ENCODE measurements around a stretch of chr18.

- RAMPAGE, long total RNA: no peak
- RRBS: no CpG with 5 or more reads among the region's 22 CpGs
PRO-cap:
- standard: no peak
- CoPRO, capped RNA only, 2 experiments: no peak in any of the 2 experiments
- CoPRO, capped and uncapped RNA, 2 experiments: no peak in any of the 2 experiments
- CoPRO, uncapped RNA only, 2 experiments: no peak in any of the 2 experiments
CAGE:
- cytosol, long polyA plus RNA: no peak
- long polyA plus RNA: no peak
- nucleolus, long total RNA: no peak
- nucleus, long polyA plus RNA: no peak
Observed at GRCh38 chr18:7116129-7116767, 1.3 kb downstream of the LAMA1 start.

DNA sequence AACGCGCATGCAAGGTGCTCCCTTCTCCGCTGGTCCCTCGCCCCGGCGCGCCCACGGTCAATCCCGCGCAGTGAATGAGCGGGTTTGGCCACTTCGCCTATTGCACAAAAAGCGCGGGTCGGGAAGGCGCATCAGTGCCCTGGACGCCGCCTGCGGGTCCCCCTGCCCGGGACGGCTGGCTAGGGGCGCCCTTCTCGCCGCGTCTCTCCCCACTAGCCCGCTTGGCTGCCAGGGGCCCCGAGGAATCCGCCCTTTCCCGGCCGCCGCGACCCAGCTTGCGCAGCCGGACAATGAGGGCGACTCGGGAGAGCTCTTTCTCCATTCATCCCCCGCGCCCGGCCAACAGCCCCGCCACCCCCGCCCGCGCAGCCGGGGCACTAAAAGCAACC, 689 bp downstream of the LAMA1 start:
- RAMPAGE, long total RNA: no peak
- RRBS: 47% methylated on average over 15 of the region's 44 CpGs
PRO-cap:
- standard: no peak
- CoPRO, capped RNA only, 2 experiments: no peak in any of the 2 experiments
- CoPRO, capped and uncapped RNA, 2 experiments: no peak in any of the 2 experiments
- CoPRO, uncapped RNA only, 2 experiments: no peak in any of the 2 experiments
CAGE:
- cytosol, long polyA plus RNA: no peak
- long polyA plus RNA: no peak
- nucleolus, long total RNA: no peak
- nucleus, long polyA plus RNA: no peak

GRCh38 chr18:7607417-7607991, 40.4 kb downstream of the PTPRM start:
- RAMPAGE, long total RNA: no peak
- RRBS: no CpG with 5 or more reads among the region's 10 CpGs
PRO-cap:
- standard: no peak
- CoPRO, capped RNA only, 2 experiments: no peak in any of the 2 experiments
- CoPRO, capped and uncapped RNA, 2 experiments: no peak in any of the 2 experiments
- CoPRO, uncapped RNA only, 2 experiments: no peak in any of the 2 experiments
CAGE:
- cytosol, long polyA plus RNA: no peak
- long polyA plus RNA: no peak
- nucleolus, long total RNA: no peak
- nucleus, long polyA plus RNA: no peak

DNA sequence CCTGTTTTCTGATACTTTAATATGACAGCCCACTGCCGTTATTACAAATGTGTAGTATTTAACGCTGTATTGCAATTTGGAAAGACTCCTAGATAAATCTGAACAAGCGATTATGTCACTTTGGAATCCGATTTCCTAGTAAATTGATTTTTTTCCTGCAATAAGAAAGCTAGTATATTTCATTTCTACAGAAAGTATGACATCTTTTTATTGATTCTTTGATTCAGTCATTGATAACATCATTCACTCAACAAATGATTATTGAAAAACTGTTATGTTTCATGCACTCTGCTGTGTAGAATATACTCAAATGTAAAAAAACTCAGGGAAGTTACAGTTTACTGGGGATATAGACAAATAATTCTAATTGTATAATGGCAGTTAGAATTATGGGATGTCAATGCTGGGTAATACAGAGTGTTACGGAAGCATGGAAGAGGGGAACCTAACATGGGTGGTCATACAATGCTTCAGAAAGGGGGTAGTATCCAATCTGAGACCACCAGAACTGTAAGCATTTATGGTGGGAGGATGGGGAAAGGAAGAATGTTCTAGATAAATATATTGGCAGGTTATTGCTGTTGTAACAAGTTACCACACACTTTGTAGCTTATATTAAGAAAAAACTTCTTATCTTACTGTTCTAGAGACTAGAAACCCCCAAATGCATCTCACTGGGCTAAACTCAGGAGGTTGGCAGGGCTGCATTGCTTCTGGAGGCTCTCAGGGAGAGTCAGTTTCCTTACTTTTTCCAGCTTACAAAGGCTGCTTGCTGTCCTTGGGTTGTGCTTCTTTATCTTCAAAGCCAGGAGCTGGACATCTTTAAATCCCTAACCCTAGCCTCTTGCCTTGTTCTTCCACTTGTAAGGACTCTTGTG, 235.7 kb downstream of the PTPRM start:
- RAMPAGE, long total RNA: no peak
- RRBS: no CpG with 5 or more reads among the region's 5 CpGs
PRO-cap:
- standard: no peak
- CoPRO, capped RNA only, 2 experiments: no peak in any of the 2 experiments
- CoPRO, capped and uncapped RNA, 2 experiments: no peak in any of the 2 experiments
- CoPRO, uncapped RNA only, 2 experiments: no peak in any of the 2 experiments
CAGE:
- cytosol, long polyA plus RNA: no peak
- long polyA plus RNA: no peak
- nucleolus, long total RNA: no peak
- nucleus, long polyA plus RNA: no peak

GRCh38 chr18:7878714-7879427, 311.8 kb downstream of the PTPRM start:
- RAMPAGE, long total RNA: no peak
- RRBS: no CpG with 5 or more reads among the region's 5 CpGs
PRO-cap:
- standard: no peak
- CoPRO, capped RNA only, 2 experiments: no peak in any of the 2 experiments
- CoPRO, capped and uncapped RNA, 2 experiments: no peak in any of the 2 experiments
- CoPRO, uncapped RNA only, 2 experiments: no peak in any of the 2 experiments
CAGE:
- cytosol, long polyA plus RNA: no peak
- long polyA plus RNA: no peak
- nucleolus, long total RNA: no peak
- nucleus, long polyA plus RNA: no peak

- RAMPAGE, long total RNA: no peak
- RRBS: no CpG with 5 or more reads among the region's 4 CpGs
PRO-cap:
- standard: no peak
- CoPRO, capped RNA only, 2 experiments: no peak in any of the 2 experiments
- CoPRO, capped and uncapped RNA, 2 experiments: no peak in any of the 2 experiments
- CoPRO, uncapped RNA only, 2 experiments: no peak in any of the 2 experiments
CAGE:
- cytosol, long polyA plus RNA: no peak
- long polyA plus RNA: no peak
- nucleolus, long total RNA: no peak
- nucleus, long polyA plus RNA: no peak
Observed at GRCh38 chr18:7902176-7902759, 335.2 kb downstream of the PTPRM start.

DNA sequence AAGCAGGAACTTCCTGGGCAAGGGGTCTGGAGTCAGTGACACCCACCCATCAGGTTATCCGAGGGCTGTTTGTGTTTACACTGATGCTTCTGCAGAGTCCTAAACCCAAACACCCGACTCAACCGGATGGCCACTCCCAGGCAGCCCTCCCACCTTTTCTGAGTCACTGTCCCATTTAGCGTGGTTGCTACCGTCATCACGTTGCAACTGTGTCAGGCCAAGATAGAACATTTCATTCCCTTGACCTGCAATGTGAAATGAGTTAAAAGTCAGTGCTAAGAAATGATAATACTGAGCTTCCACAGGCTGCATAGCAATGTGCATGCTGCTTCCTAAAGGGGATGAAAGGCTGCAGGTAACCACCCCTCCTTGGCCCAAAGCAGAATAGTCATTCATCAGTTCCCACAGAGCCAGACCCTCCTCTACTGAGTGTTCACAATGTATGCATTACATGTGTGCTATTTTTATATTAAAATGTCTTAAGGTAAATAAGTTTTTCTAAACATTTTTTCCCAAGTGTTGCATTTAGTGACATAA, 468.0 kb upstream of the RAB12 start:
- RAMPAGE, long total RNA: no peak
- RRBS: no CpG with 5 or more reads among the region's 6 CpGs
PRO-cap:
- standard: no peak
- CoPRO, capped RNA only, 2 experiments: no peak in any of the 2 experiments
- CoPRO, capped and uncapped RNA, 2 experiments: no peak in any of the 2 experiments
- CoPRO, uncapped RNA only, 2 experiments: no peak in any of the 2 experiments
CAGE:
- cytosol, long polyA plus RNA: no peak
- long polyA plus RNA: no peak
- nucleolus, long total RNA: no peak
- nucleus, long polyA plus RNA: no peak

GRCh38 chr18:8143606-8143963, 465.7 kb upstream of the RAB12 start:
- RAMPAGE, long total RNA: no peak
- RRBS: no CpG with 5 or more reads among the region's 5 CpGs
PRO-cap:
- standard: no peak
- CoPRO, capped RNA only, 2 experiments: no peak in any of the 2 experiments
- CoPRO, capped and uncapped RNA, 2 experiments: no peak in any of the 2 experiments
- CoPRO, uncapped RNA only, 2 experiments: no peak in any of the 2 experiments
CAGE:
- cytosol, long polyA plus RNA: no peak
- long polyA plus RNA: no peak
- nucleolus, long total RNA: no peak
- nucleus, long polyA plus RNA: no peak

GRCh38 chr18:8370620-8371183, 238.5 kb upstream of the RAB12 start:
- RAMPAGE, long total RNA: no peak
- RRBS: no CpG with 5 or more reads among the region's 1 CpG
PRO-cap:
- standard: no peak
- CoPRO, capped RNA only, 2 experiments: no peak in any of the 2 experiments
- CoPRO, capped and uncapped RNA, 2 experiments: no peak in any of the 2 experiments
- CoPRO, uncapped RNA only, 2 experiments: no peak in any of the 2 experiments
CAGE:
- cytosol, long polyA plus RNA: no peak
- long polyA plus RNA: no peak
- nucleolus, long total RNA: no peak
- nucleus, long polyA plus RNA: no peak

- RAMPAGE, long total RNA: no peak
- RRBS: no CpG with 5 or more reads among the region's 13 CpGs
PRO-cap:
- standard: no peak
- CoPRO, capped RNA only, 2 experiments: no peak in any of the 2 experiments
- CoPRO, capped and uncapped RNA, 2 experiments: no peak in any of the 2 experiments
- CoPRO, uncapped RNA only, 2 experiments: peak in 1 of 2 experiments; most common plus-strand start chr18:8610678 (in 1)
CAGE:
- cytosol, long polyA plus RNA: no peak
- long polyA plus RNA: no peak
- nucleolus, long total RNA: no peak
- nucleus, long polyA plus RNA: no peak
Observed at GRCh38 chr18:8610395-8610878, 1.2 kb downstream of the RAB12 start.

DNA sequence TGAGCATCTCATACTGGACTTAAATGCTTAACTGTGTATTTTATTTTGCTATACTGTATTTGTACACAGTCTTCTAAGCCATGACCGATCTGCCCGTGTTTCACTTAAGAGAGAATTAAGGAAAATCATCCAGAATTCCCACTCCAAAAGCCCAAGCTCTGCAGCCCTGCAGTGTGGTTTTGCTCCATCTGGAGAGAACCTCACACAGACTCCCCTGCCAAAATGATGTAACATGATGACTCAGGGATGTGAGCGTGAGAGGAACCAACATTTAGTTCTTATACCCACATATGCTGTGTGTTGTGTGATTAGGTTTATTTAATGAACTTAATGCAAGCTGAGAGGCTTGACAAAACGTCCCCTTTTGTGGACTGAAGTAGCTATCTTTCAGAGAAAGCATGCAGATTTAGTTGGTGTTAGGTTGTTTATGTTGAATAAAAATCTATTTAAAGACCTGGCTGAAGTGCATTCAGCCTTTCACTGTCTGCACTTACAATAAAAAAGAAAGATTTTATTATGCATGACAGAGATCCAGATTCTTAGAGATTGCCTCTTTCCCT, 6.2 kb downstream of the RAB12 start:
- RAMPAGE, long total RNA: no peak
- RRBS: no CpG with 5 or more reads among the region's 4 CpGs
PRO-cap:
- standard: no peak
- CoPRO, capped RNA only, 2 experiments: no peak in any of the 2 experiments
- CoPRO, capped and uncapped RNA, 2 experiments: no peak in any of the 2 experiments
- CoPRO, uncapped RNA only, 2 experiments: peak in 1 of 2 experiments; most common plus-strand start position 58 of the sequence (in 1); most common minus-strand start position 255 of the sequence (in 1)
CAGE:
- cytosol, long polyA plus RNA: no peak
- long polyA plus RNA: no peak
- nucleolus, long total RNA: no peak
- nucleus, long polyA plus RNA: no peak

DNA sequence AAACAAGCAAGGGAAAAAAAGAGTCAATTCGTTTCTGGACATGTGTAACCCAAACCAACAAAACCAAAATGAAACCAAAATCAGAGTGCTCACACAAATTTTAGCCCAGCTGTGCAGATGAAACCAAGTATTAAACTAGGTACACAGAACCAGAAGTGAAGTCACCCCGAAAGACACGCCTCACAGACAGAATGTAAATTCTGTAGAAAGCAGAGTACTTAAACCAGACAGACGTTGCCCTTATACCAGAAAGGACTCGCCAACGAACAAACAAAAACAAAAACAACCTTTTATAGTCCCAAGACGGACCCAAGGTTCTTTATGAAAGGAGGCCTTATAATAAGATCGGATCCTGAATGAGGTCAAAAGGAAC, 31.9 kb upstream of the MTCL1 start:
- RAMPAGE, long total RNA: no peak
- RRBS: no CpG with 5 or more reads among the region's 8 CpGs
PRO-cap:
- standard: no peak
- CoPRO, capped RNA only, 2 experiments: no peak in any of the 2 experiments
- CoPRO, capped and uncapped RNA, 2 experiments: no peak in any of the 2 experiments
- CoPRO, uncapped RNA only, 2 experiments: no peak in any of the 2 experiments
CAGE:
- cytosol, long polyA plus RNA: no peak
- long polyA plus RNA: no peak
- nucleolus, long total RNA: no peak
- nucleus, long polyA plus RNA: no peak

GRCh38 chr18:8705853-8706773, 757 bp downstream of the MTCL1 start:
- RAMPAGE, long total RNA: no peak
- RRBS: 16% methylated on average over 74 of the region's 135 CpGs
PRO-cap:
- standard: no peak
- CoPRO, capped RNA only, 2 experiments: no peak in any of the 2 experiments
- CoPRO, capped and uncapped RNA, 2 experiments: no peak in any of the 2 experiments
- CoPRO, uncapped RNA only, 2 experiments: no peak in any of the 2 experiments
CAGE:
- cytosol, long polyA plus RNA: no peak
- long polyA plus RNA: no peak
- nucleolus, long total RNA: no peak
- nucleus, long polyA plus RNA: no peak

- RAMPAGE, long total RNA: no peak
- RRBS: no CpG with 5 or more reads among the region's 3 CpGs
PRO-cap:
- standard: no peak
- CoPRO, capped RNA only, 2 experiments: no peak in any of the 2 experiments
- CoPRO, capped and uncapped RNA, 2 experiments: no peak in any of the 2 experiments
- CoPRO, uncapped RNA only, 2 experiments: no peak in any of the 2 experiments
CAGE:
- cytosol, long polyA plus RNA: no peak
- long polyA plus RNA: no peak
- nucleolus, long total RNA: no peak
- nucleus, long polyA plus RNA: no peak
Observed at GRCh38 chr18:8707756-8708073, 2.4 kb downstream of the MTCL1 start.

- RAMPAGE, long total RNA: no peak
- RRBS: no CpG with 5 or more reads among the region's 5 CpGs
PRO-cap:
- standard: no peak
- CoPRO, capped RNA only, 2 experiments: no peak in any of the 2 experiments
- CoPRO, capped and uncapped RNA, 2 experiments: no peak in any of the 2 experiments
- CoPRO, uncapped RNA only, 2 experiments: no peak in any of the 2 experiments
CAGE:
- cytosol, long polyA plus RNA: no peak
- long polyA plus RNA: no peak
- nucleolus, long total RNA: no peak
- nucleus, long polyA plus RNA: no peak
Observed at GRCh38 chr18:8812541-8813128, 107.3 kb downstream of the MTCL1 start.

GRCh38 chr18:8960674-8961403, 141.7 kb upstream of the NDUFV2 start:
- RAMPAGE, long total RNA: no peak
- RRBS: no CpG with 5 or more reads among the region's 10 CpGs
PRO-cap:
- standard: no peak
- CoPRO, capped RNA only, 2 experiments: no peak in any of the 2 experiments
- CoPRO, capped and uncapped RNA, 2 experiments: no peak in any of the 2 experiments
- CoPRO, uncapped RNA only, 2 experiments: no peak in any of the 2 experiments
CAGE:
- cytosol, long polyA plus RNA: no peak
- long polyA plus RNA: no peak
- nucleolus, long total RNA: no peak
- nucleus, long polyA plus RNA: no peak

- RAMPAGE, long total RNA: no peak
- RRBS: no CpG with 5 or more reads among the region's 4 CpGs
PRO-cap:
- standard: no peak
- CoPRO, capped RNA only, 2 experiments: no peak in any of the 2 experiments
- CoPRO, capped and uncapped RNA, 2 experiments: no peak in any of the 2 experiments
- CoPRO, uncapped RNA only, 2 experiments: no peak in any of the 2 experiments
CAGE:
- cytosol, long polyA plus RNA: no peak
- long polyA plus RNA: no peak
- nucleolus, long total RNA: no peak
- nucleus, long polyA plus RNA: no peak
Observed at GRCh38 chr18:9118311-9118875, 15.9 kb downstream of the NDUFV2 start.

- RAMPAGE, long total RNA: no peak
- RRBS: no CpG with 5 or more reads among the region's 8 CpGs
PRO-cap:
- standard: no peak
- CoPRO, capped RNA only, 2 experiments: no peak in any of the 2 experiments
- CoPRO, capped and uncapped RNA, 2 experiments: no peak in any of the 2 experiments
- CoPRO, uncapped RNA only, 2 experiments: peak in 1 of 2 experiments; most common plus-strand start chr18:9154837 (in 1)
CAGE:
- cytosol, long polyA plus RNA: no peak
- long polyA plus RNA: no peak
- nucleolus, long total RNA: no peak
- nucleus, long polyA plus RNA: no peak
Observed at GRCh38 chr18:9153851-9155120, 17.7 kb downstream of the ANKRD12 start.